Daoy (cell line): ENCODE results near the genes C1QL2, STEAP3, C2orf76 and RALB.

GRCh38 chr2:118852524-118853120 lies 5.2 kb upstream of the EN1 start:
- RAMPAGE, long total RNA, result no peak

DNA sequence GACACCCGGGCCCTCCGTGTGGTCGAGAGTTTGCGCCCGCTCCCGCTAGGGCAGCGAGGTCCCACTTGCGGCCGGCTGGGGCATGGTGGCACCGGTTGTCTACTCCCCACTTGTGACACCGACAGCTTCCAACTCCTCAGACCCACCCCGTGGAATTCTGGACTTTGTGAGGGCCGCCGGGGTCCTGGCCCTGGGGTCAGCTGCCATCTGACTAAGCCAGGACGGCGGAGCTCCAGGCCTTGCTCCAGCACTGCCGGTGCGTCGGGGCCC lies 10.0 kb upstream of the EN1 start:
- RAMPAGE, long total RNA, result no peak

DNA sequence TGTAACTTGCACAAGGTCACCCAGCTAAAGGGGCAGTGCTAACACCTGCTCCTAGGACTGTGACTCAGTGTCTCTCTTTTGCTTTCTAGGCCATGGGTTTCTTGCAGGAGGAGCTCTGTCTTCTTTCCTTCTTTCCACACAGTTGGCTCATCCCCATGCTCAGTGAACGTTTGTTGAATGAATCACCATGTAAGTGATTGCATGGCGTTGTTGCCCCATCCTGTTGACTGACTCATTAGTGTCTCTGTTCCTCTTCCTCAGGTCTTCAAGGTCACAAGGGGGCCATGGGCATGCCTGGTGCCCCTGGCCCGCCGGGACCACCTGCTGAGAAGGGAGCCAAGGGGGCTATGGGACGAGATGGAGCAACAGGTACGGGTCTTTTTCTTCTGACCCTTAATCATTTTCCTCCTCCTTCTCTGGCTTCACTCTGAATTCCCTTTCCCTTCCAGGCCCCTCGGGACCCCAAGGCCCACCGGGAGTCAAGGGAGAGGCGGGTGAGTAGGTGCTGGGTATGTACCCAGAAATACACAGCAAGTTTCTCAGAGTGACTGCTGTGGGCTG lies 32.2 kb downstream of the MARCO start:
- RAMPAGE, long total RNA, result no peak

- RAMPAGE, long total RNA, result no peak
Observed at GRCh38 chr2:118981827-118982351, 39.9 kb downstream of the MARCO start.

DNA sequence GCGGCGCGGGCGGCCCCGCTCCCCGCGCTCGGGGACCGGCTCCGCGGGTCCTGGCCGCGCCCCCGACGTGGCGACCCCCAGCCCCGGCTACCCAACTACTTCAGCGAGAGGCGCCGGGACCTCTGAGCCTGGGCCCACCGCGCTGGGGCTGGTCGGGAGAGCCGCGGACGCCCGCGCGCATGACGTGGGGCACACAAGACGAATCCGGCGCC lies 267 bp downstream of the C1QL2 start:
- RAMPAGE, long total RNA, result no peak

- RAMPAGE, long total RNA, result no peak
Observed at GRCh38 chr2:119158657-119158980, at the start of gene C1QL2. TSS of gene C1QL2 (minus strand) at chr2:119158751.

GRCh38 chr2:119223280-119224184 lies at the start of gene STEAP3:
TSS of gene STEAP3 (plus strand) at chr2:119223834.
- RAMPAGE, long total RNA, result no peak

DNA sequence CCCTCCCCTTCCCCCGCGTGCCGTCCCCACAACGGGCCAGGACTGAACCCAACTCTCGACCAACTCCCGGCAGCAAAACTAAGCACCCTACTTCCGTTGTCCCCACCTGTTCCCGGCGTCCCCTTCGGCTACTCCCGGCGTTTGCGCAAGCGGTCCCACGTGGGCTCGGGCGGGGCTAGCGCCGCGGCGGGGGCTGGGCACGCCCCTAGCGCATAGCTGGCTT lies at the start of gene C2orf76:
C2orf76 (minus strand) TSS at position 151 of the 223 bp plus-strand sequence.
- RAMPAGE, long total RNA, result start-site peak on the minus strand centred at position 141 of the sequence, 13 bp wide, 52 and 38 reads in 2 replicates

DNA sequence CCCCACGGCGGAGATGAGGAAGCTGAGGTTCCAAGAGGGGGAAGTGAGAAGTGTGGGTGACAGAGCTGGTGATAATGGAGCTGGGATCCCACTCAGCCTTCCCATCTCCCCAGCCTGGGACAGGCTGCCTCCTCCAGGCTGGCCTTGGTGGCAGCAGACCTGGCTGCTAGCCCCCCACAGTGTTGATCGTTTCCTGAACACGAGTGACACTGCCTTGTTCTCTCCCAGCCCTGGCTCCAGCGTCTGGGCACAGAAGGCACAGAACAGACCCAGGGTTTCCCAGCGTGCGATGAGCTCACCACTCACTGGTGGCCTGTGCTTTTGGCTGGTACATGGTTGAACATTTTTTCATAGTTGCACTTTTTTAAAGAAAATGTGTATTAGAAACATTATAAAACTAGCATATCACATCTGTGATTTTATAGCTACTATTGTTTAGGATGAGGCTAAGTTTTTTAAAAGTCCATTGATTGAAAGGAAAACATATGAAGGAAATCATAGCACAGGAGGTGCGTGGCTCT lies 40.9 kb downstream of the SCTR start:
- RAMPAGE, long total RNA, result no peak

DNA sequence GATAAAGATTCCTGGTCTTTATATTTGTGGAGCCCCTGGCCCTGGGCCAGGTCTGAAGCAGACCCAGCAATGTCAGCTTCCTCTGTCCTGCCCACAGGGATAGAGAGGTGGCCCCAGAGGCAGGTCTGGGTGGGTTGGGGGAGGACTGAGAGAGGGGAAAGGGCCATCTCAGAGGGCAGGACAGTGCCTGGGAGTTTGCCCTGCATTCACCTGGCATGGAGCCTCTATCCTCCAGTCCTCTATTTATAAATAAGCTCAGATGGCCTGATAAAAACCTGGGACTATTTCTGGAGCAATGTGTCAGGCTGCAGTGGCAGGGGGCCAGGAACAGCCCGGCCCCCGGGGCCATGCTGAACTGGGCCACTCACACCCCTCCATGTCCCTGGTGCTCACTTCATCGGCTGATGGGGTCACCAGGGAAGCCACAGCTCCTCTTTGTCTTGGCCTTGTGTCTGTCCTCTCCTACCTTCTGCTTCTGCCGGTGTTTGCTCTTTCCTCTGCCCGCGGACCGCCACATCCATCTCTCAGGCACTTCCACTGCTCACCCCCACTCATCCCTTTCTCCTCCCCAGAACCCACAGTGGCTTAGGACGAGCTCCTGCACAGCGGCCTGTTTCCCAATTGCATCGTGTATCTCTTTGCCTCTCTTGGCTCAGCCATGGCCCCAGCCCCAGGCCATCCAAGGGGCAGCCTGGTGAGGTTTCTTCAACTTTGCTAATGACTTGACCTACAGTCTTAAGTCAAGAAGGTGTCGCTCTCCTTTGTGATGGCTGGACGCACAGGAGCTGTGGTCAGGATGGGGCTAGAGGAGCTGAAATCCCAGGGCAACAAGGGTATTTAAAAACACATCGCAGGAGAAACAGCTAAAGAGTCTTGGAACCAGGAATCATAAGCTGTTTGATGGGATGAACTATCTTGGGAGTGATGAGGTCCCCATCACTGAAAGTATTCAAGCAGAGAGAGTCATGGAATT lies 38.7 kb downstream of the SCTR start:
- RAMPAGE, long total RNA, result no peak

DNA sequence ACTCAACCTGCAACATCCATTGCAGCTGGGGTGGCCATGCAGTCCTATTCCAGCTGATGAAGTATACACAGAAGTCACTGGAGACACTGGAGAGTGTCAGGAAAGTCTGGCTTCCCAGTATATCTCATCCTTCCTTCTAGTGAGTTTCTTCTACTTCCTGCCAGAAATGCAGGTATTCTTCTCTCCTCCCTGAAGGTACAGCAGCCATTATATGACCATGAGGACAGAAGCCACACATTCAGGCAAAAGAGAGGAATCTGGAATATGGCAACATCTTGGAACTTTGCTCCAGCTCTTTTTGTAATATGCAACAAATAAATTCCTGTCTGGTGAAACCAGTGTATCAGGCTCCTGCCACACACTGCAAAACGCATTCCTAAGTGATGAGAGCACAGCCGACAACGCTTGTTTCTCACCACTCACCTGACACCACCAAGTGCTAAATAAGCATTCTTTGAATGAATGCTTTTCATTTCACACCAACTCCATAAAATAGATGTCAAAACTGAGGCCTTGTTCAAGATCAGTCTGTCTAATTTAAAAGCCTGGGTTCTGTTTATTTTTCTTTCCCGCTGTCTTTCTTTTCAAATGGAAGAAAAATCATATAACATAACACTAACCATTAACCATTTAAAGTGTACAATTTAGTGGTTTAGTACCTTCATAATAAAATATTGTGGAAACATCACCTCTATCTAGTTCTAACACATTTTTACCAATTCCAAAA lies 32.2 kb downstream of the SCTR start:
- RAMPAGE, long total RNA, result no peak

GRCh38 chr2:119853831-119854293 lies 94.1 kb downstream of the PTPN4 start:
- RAMPAGE, long total RNA, result no peak

GRCh38 chr2:120205815-120206664 lies 17.2 kb downstream of the TMEM185B start:
- RAMPAGE, long total RNA, result no peak

DNA sequence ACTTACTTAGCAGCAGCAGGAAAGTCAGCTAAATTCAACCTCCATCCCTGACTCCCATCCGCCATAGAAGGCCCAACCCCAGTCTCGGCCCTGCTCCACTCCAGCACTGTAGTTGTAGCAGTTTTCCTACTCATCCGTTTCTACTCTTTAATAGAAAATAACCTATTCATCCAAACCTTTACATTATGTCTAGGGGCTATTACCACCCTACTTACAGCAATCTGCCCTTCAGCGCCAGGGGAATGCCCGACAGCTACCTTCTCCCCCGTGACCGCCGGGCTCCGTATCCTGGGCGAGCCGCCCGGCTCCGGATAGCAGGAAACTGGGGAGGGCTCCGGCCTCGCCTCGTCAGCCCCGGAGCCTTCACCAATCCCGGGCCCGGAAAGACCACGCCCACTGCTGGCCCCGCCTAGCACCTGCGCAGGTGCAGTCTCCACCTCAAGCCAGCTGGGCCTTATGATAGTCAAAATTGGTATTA lies 7.0 kb downstream of the TMEM185B start:
- RAMPAGE, long total RNA, result no peak

DNA sequence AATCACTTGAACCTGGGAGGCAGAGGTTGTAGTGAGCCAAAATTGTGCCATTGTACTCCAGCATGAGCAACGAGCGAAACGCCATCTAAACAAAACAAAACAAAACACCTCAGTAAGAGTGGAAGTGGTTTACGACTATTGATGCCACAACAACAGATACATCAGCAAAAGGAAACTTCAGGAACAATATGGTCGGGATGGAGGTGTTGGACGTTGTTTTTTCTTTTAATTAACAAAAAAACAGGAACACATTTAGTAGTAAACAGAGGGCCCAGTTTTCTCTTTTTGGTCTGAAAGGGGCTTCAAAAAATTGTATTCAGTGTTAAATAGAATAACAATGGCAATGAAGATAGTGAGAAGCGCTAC lies 9.8 kb upstream of the TMEM185B start:
- RAMPAGE, long total RNA, result no peak

DNA sequence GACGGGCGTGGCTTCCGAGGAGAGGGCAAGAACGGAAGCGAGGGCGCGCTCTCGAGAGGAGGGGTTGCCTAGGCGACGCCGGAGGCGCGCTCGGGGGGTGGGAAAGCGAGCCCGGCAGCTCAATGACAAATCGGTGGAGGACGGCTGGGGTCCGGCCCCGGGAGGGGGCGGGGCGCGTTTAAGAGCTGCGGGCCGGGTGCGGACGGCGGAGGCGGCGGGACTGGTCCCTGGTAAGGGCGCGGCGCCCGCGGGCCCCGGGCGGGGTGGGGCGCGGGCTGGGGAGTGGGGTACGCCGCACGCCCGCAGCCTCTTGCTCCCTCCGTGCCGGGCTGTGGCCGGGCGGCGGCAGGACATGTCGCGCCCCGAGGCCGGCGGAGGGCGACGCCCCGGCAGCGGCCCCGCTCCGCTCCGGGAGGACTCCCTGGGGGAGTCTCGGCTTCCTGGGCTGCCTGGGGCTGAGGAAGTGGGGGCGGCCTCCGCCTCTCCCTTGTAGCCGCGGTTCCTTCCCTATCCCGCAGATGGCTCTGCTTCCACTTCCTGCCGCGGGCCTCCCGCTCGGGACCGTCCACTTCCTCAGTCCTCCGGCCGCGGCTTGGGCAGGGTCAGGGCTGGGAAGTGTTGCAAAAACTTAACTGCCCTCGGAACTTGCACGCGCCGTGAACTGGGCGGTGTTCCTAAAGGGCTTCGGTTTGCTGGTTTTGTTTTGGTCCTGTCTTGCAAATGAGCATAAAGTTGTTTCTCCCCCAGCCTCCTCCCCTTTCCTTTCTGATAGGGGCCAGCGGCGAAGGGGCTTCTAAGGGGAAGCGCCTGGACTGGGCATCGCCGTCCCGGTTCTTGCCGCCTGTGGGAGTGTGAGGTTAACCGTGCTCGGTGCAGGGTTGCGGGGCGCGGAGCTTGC lies at the start of gene RALB:
RALB (plus strand) TSS at position 102 of the 898 bp plus-strand sequence.
- RAMPAGE, long total RNA, result start-site peak on the plus strand centred at position 194 of the sequence, 35 bp wide, 80 and 28 reads in 2 replicates

DNA sequence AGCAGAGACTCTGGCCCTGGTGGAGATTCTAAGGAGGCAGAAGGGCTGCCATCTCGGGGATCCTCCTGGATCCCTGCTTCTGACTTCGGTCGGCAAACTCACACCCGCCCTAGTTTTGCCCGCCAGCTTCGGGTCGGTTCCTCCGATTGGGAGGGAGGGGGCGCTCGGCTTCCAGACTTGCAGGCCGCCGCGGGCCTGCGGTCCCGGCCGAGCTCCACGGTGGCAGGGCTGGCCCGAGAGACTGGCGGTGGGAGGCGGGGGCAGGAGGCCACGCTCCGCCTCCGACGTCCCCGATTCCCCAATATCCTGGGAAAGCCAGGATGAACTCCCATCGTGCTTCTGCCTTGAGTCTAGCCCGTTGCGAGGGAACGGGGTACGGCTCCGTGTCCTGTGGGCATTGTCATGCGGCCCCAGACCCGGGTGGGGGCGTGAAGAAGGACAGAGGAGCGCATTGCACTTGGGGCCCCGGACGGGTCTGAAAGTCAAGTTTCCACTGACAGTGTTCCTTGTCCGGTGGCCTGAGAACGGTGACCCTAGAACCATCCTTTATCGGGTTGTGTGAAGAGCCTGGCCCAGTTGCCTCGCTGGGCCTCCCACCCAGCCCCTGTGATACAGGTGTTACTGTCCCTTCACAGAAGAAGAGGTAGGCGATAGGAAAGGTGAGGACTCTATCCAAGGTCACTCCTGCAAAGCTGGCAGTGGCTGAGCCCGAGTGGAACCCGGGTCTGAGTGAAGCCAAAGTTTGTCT lies 2.4 kb upstream of the INHBB start:
- RAMPAGE, long total RNA, result no peak

DNA sequence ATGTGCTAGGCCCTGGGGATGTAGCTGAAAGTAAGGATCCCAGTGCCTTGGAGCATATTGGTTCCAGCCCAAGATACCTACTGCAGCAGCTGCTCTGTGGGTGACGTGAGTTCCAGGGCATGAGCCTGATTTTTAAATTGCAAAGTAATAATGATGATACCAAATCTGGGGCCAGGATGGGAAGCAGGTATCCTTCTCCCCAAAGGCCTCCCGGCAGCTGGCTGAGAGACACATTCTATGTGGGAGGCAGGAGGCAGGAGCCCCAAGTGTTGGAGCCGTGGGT lies 52.2 kb downstream of the INHBB start:
- RAMPAGE, long total RNA, result no peak

DNA sequence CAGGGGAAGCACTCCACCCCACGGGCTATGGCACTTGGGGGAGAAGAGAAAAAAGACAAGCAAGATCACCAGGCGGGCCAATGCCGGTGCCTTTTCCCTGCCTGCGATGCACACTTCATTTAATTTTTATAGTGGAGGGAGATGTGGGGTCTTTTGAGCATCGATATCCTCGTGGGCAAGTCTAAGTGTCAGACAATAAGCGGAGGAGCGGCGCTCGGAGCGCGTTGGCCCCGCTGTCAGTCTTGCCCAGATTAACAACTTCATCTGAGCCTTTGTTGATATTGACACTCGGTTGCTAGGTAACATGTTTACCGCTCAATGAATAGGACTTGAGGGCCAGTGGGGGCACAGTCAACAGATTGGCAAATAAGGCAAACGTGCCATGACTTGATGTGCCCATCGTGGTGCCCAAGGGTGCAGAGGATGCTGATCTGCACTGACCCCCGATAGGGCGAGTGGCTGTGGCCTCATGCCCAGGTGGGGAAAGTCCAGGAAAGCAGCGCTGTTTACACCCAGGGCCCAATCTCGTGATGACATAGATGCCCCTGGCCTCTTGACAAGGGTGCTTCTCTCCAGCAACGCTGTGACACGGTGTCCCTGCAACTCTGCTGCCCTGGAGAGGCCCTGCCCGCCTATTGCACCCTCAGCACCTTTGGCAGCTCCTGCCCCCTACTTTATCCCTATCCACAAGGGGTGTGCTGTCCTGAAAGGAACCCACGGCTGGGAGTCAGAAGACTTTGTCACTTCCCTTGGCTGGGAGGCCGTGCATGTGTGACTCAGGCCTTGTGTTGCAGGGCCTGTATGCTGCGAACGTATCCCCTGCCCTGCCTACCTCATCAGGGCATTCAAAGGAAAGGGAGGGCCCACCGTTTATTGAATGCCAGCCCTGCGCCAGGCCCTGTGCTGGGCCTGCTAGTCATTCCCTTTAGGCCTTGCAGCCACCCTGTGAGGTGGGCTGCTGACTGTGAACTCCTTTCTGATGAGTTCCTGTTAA lies 157.9 kb downstream of the INHBB start:
- RAMPAGE, long total RNA, result no peak

- RAMPAGE, long total RNA, result no peak
Observed at GRCh38 chr2:120516537-120517014, 170.6 kb downstream of the INHBB start.